Measurements from ENCODE around the gene SPOCK3.

DNA sequence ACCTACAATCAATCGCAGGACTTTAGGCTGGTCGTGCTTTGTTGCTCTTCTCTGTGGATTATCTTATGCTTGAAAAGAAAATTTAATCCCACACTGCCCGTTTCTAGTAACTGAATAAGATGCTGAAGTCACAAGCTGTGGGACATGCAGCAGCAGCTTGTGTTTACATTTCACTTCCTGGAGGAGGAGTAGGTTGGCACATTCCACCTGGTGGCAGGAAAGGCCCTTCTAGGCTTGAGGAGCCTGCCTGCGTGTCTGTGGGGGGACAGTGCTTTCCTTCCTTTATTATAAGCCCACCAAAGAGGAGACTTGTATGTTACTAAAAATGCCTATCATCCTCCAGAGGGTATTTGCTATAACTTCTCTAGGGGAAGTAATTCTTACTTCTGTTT is 127.2 kb downstream of the FNIP2 start:
- RRBS, result no CpG with 5 or more reads among the region's 4 CpGs

DNA sequence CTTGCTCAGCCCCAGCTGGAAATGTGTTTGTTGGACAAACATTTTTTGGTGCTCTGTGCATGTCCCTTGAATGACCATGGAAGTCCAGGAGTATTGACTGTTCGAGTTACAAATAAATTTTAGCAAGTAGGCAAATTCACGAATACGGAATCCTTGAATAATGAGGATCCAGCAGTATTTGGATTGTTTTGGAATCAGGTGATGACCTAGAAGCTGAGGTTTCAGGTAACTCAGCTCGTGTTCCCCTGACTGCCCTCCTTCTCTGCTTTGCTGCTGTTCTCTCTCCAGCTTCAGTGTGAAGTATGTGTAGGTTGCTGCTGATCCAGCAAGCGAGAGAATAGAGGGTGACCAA is 47.7 kb downstream of the RAPGEF2 start:
- RRBS, result no CpG with 5 or more reads among the region's 5 CpGs

- RRBS, result no CpG with 5 or more reads among the region's 8 CpGs
Measured at GRCh38 chr4:159203004-159203746, 100.3 kb downstream of the RAPGEF2 start.

DNA sequence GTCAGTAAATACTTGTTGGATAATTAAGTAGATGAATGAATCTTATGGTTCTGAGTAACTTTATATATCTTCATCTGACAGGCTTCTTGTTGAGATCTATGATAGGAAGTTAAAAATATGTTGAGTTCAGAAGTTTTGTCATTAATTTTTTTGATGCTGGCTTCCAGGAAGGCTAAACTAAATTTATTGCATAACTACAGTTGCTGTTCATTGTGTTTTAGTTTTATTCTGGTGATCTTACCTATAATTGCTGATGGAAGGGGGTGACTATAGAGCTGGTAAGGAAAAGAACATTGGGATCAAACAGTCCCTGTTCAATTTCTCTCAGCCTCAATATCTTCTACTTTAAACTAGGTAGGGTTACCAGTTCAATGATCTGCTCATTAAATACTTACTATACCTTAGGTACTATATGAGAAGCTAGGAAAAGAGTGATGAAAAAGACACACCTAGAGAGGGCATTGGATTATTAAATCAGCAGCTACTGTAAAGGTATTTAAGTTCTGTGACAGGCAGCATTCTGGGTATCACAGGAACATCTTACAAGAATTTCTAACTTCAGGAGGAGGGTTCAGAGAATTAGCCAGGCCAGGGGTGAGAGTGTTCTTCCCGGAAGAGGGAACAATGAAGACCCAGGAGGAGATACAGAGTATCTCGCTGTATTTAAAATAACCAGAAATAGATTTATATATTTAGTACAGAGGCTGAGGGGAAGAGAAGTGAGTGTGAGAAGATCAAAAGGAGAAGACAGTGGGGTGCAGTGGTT is 186.5 kb downstream of the RAPGEF2 start:
- RRBS, result no CpG with 5 or more reads among the region's 2 CpGs

- RRBS, result no CpG with 5 or more reads among the region's 1 CpG
Measured at GRCh38 chr4:159330176-159330748, 227.4 kb downstream of the RAPGEF2 start.

DNA sequence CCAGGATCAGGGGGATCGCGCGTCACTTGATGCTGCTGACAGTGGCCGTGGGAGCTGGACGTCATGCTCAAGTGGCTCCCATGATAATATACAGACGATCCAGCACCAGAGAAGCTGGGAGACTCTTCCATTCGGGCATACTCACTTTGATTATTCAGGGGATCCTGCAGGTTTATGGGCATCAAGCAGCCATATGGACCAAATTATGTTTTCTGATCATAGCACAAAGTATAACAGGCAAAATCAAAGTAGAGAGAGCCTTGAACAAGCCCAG is 250.6 kb downstream of the RAPGEF2 start:
- RRBS, result no CpG with 5 or more reads among the region's 7 CpGs

GRCh38 chr4:159358617-159359476 is 256.0 kb downstream of the RAPGEF2 start:
- RRBS, result no CpG with 5 or more reads among the region's 8 CpGs

- RRBS, result no CpG with 5 or more reads among the region's 13 CpGs
Measured at GRCh38 chr4:162740159-162740625, 426.5 kb downstream of the NAF1 start.

DNA sequence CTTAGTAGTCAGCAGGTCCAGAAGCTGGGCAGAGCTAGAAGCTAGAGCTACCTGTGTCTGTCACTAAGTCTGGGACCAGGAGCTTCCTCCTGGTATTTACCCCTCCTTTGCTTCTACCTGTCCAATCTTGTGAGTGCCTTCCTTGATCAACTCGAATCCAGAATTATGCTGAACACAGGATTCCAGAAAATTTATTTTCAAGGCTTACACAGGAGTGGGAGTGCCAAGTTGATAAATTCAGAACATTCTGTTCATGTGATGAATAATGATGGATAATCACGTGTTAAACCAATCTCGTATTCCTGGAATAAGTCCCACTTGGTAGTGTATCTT is 52.5 kb downstream of the NAF1 start:
- RRBS, result no CpG with 5 or more reads among the region's 3 CpGs

DNA sequence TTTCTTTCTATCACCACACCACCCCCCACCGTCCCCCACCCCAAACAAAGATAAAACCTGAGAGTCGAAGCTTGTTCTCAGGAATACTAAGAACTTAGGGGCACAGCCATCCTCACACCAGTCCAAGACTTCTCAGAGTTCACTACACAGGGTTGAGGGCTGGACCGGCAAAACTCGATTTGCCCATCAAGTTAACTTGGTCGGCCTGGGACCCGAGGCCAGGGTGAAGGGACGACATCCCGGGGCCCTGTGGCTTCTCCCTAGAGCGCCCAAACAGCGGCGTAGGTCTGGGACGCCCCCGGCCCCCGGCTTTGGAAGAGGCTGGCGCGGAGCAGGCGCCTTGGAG is 250 bp upstream of the NPY5R start:
- RRBS, result 52% methylated on average over 14 of the region's 17 CpGs

GRCh38 chr4:163492934-163493319 is 1.6 kb upstream of the TMA16 start:
- RRBS, result no CpG with 5 or more reads among the region's 3 CpGs

GRCh38 chr4:164956517-164957589 is 20.6 kb downstream of the TRIM61 start:
- RRBS, result 86% methylated on average over 7 of the region's 44 CpGs

DNA sequence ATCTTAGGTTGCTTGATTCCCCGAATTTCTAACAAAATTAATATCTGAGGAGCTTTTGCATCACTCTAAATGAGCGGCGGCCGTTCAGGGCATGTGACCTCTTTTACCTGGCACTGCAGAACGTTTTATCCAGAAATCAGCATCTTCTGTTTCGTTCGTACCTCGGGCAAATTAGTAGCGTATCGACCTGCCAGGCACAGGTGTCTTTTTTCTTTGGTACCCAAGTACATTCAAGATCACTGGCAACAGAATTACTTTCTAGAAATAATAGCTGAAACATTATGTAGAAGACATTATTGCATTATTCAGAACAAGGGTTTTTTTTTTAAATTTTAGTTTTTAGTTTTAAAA is 946 bp downstream of the KLHL2 start:
- RRBS, result no CpG with 5 or more reads among the region's 10 CpGs

DNA sequence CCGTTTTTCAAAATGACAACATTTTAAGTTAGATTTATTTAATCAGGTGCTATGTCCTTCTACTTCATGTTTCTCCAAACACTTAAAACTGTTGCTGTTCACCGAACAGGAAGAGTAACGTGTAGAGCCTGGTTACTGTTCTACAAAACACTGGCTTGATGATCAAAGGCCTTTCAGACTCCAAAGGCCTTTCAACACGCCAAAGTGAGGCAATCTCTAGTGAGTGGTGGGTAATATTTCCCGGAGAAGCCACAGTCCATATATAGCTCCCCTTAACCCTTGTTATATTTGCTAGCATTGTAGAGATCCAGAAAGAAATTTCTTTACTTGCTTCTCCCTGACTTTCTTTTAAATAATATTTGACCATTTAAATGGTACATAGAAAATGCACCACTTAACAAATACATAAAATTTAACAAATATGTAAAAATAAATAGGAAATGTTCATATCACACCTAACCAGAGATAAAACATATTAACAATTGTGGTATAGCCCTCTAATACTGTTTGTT is 23.1 kb downstream of the GK3 start:
- RRBS, result no CpG with 5 or more reads among the region's 5 CpGs

DNA sequence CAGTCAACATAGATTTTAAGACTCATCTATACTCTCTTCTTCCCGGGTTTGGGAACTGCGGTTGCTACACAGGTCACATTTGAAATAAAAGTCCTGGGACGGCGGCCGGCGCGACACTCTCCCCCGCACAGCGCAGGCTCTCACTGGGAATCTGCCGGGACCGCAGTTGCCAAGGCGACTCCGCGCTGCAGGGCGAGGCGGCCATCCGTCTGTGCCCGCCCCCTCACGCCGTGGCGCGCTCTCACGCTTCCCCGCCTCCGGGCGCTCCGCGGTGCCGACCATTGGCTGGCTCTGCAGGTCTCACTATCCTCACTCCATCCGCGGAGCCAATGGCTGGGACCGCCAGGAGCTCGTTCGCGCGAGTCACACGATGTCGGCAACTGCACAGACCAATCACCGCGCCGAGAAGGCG is 259 bp upstream of the MSMO1 start:
- RRBS, result 1% methylated on average over 21 of the region's 42 CpGs

DNA sequence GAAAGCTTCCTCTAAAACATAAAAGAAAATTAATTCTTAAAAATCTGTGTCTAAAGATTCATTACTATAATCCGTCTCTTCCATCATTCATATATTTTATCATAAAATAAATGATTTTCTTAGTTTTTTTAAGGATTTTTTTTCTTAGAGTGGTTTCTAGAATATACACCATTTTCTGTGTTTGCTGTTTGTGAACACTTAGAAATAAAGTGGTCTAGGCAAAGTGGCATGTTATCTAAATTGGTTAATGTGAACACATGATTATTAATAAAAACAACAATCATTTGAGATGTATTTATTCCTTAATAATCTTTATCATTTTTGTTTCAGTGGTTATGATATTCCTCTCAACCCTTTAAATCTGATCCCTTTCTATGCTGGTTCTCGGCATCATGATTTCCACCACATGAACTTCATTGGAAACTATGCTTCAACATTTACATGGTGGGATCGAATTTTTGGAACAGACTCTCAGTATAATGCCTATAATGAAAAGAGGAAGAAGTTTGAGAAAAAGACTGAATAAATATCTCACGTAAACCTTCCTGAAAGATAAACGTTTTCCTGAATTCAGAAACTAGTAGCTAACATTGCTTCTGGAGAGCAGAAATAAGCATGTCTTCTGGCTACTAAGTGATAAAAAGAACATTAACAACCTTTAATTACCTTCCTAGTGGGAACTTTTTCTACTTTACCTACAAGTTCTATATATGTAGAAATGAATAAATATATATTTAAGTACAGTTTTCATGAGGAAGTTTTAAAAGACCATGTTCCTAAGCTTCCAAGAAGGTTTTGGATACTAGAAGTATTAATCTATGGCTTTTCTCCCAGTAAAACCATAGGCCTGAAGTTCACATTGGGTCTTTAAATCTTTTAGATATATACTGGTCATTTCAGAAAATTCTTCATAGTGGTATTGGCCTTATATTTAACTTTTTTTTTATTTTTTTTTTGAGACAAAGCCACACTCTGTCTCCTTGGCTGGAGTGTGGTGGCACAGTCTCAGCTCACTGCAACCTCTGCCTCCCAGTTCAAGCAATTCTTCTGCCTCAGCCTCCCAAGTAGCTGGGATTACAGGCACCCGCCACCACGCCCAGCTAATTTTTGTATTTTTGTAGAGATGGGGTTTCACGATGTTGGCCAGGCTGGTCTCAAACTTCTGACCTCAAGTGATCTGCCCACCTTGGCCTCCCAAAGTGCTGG is 14.4 kb downstream of the MSMO1 start:
- RRBS, result no CpG with 5 or more reads among the region's 8 CpGs

GRCh38 chr4:165343139-165343800 is 15.8 kb downstream of the MSMO1 start:
- RRBS, result no CpG with 5 or more reads among the region's 7 CpGs

- RRBS, result no CpG with 5 or more reads among the region's 11 CpGs
Measured at GRCh38 chr4:165493092-165493465, 114.3 kb downstream of the CPE start.

DNA sequence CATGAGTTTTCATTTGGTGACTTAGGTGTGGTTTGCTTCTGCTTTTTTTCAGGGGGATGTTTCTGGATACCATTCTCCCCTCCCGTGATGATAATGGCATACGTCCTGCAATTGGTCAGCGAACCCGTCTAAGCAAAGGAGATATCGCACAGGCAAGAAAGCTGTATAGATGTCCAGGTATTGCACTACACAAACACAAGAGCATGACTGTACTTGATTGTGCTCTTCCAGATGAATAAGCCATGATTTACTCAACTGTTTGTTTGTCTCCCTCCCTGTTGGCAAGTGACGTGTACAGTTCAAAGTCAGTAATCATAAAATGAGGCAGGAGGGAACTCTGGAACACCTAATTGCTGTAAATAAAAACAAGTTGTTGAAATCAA is 141.3 kb downstream of the TLL1 start:
- RRBS, result no CpG with 5 or more reads among the region's 6 CpGs

- RRBS, result 2% methylated on average over 11 of the region's 73 CpGs
Measured at GRCh38 chr4:167233701-167234899, at the start of gene SPOCK3. Gene SPOCK3 (minus strand): TSS chr4:167234494.